ENCODE data around the genes PLEKHD1 and SUSD6.

GRCh38 chr14:68392291-68393116, 400.4 kb downstream of the ZFP36L1 start:
- RRBS, result no CpG with 5 or more reads among the region's 8 CpGs

DNA sequence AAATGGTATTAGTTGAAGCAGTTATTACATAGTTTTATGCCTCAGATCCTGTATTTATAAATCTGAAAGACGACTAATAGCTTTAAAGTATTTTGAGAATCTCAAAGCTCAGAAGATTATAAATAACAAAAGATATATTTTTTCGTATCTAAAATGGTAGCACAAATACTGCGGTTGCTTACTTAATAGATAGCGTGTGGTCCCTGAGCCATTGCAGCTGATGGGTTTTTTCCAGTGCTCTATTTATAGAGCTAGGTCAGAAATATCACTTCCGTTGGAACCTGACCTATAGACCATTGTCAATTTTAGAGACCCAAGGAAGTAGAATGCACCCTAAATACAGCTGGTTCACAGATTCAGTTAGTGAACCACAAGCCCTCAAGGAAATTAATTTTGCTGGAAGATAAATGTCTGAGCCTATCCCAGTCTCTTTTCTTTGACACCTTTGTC, 391.1 kb downstream of the ZFP36L1 start:
- RRBS, result no CpG with 5 or more reads among the region's 5 CpGs

GRCh38 chr14:68562824-68564080, 229.6 kb downstream of the ZFP36L1 start:
- RRBS, result no CpG with 5 or more reads among the region's 28 CpGs

DNA sequence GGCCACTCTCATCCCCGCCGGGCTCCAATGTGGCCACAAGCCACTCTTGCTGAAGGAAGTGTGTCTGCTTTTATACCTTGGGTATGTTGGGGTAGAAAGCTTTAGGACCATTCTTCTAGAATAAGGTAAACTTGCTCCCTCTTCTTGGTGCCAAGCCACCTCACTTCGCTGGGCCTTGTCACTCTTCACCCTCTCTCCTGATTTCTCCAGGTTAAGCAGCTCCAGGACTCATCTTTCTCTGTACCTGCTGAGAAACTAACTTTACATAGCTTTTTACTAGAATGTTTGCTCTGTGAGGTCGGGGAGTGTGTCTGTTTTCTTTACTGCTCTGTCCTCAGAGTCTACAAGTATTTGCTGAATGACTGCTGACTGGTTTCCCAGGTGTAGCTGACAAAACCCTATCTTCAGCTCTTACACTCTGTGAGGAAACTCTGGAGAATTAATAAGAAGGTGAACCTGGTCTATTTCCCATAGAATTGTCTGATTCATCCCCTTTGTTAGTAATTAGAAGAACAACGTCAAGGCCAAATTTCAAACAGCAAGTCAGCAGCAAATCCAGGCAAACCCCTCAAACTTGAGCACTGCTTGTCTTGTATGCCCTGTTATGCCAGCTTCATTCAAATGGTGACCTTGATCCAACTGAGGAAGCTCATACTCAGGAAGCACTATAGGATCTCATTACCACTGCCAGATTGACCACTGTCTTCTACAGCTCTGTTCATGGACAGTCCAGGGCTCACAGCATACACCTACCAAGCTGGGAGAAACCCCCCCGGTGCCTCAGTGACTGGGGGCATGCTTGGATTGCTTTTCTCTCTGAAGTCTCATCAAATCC, 226.8 kb downstream of the ZFP36L1 start:
- RRBS, result no CpG with 5 or more reads among the region's 6 CpGs

DNA sequence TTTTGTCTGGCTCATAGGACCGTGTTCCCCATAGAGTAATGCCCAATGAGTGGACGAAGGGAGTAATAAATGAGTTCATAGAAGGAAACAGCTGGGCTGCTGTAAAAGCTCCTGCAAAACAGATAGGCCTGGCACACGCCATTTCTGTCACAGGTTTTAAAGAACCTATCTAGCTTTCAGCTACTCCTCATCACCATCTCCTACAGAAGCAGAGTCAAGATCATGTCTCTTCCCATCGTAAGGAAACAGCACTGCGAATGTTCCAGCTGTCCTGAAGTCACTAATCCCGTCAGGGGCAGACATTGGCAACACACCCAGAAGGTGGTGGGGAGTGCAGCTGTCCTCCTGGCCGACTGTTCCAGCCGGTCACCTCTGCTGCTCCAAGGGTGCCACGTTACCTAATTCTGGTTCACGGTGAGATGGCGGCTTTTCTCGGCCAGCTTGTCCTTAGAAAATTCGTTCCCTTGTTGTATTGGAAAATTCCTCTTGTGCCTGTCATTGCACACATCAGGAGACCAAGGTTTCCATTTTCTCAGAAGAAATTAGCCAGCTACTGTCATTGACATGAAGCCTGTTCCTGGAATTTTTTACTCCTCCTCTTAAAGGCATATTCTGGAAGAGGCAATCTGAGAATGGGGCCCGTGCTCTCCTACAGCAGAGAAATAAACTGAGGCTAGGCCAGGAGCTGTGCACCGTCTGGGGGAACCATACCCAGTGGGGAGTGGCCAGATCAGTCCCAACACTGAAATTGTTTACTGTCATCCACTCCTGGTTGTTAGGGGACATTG, 196.1 kb downstream of the ZFP36L1 start:
- RRBS, result no CpG with 5 or more reads among the region's 15 CpGs

GRCh38 chr14:68603528-68604201, 189.2 kb downstream of the ZFP36L1 start:
- RRBS, result 86% methylated on average over 2 of the region's 22 CpGs

GRCh38 chr14:68626884-68627770, 165.7 kb downstream of the ZFP36L1 start:
- RRBS, result no CpG with 5 or more reads among the region's 7 CpGs

- RRBS, result no CpG with 5 or more reads among the region's 11 CpGs
Observed at GRCh38 chr14:68652039-68652454, 140.8 kb downstream of the ZFP36L1 start.

GRCh38 chr14:68788228-68788626, 4.6 kb downstream of the ZFP36L1 start:
- RRBS, result no CpG with 5 or more reads among the region's 6 CpGs

DNA sequence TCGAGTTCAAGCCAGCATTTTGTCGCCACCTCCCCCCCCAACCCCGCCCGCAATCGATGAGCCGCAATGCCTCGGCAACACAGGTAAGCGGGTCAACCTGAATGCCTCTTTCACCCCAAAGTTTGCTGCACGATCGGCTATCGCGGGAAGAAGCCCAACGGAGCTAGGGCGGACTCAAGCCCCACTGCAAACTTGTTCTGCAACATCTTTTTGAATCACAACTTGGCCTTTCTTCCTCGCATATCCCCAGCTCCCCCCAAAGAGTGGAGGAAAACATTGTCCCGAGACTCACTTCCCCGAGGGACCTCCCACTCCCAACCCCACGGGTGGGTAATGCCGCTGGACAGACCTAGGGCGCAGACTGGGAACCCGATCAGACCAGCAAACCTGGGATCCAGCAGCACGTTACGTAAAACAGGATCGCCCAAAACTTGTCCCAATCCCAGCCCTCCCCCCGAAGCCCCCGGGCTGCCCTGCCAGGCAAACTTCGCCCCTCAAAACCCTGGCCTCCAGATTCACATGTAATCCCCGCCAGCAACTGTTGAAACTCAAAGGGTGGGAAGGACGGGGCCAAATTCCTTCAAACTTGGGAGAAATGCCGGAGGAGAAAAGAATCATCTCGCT, 601 bp downstream of the ZFP36L1 start:
- RRBS, result no CpG with 5 or more reads among the region's 31 CpGs

DNA sequence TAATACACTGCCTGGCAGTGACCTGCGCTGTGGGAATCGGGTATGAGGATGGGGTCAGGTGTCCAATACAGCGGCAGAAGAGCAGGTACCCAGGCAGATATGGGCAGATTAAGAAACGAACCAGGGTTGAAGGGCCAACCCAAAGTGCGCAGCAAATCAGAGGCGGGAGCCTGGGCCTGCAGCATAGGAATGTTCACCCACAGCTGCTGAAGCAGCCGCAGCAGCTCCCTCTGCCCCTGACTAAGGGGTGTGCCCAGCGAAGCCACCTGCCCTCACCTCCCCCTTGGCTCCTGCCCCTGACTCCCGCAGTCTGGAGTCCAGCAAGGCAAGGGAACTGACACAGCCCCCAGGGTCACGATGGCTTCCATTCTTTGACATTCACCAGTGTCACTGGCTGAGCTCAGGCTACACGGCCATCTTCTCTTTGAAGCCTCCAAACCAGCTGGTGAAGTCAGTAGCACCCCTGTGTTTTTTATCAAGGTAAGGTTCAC, 27.2 kb upstream of the ZFP36L1 start:
- RRBS, result no CpG with 5 or more reads among the region's 11 CpGs

DNA sequence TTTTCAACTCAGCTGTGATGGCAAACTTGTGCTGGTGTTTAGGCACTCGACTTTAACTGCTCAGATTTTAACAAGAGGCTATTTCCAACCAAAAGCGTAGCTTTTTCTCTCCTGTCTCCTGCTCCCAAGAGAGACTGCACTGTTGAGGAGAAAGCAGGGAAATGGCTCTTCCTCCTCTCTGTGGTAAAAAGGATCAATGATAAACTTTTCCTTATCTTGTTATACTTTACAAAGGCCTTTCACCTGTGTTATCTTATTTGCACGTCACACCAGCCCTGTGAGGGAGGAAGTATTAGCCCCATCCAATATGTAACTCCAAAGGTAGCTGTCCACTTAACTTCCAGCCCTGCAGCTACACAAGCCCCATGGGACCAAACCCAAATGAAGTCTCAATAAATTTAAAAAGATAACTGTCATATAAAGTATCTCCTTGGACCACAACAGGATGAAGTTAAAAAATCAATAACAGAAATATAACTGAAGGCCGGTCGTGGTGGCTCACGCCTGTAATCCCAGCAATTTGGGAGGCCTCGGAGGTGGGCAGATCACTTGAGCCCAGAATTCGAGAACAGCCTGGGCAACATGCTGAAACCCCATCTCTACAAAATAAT, 32.9 kb upstream of the ZFP36L1 start:
- RRBS, result no CpG with 5 or more reads among the region's 8 CpGs

DNA sequence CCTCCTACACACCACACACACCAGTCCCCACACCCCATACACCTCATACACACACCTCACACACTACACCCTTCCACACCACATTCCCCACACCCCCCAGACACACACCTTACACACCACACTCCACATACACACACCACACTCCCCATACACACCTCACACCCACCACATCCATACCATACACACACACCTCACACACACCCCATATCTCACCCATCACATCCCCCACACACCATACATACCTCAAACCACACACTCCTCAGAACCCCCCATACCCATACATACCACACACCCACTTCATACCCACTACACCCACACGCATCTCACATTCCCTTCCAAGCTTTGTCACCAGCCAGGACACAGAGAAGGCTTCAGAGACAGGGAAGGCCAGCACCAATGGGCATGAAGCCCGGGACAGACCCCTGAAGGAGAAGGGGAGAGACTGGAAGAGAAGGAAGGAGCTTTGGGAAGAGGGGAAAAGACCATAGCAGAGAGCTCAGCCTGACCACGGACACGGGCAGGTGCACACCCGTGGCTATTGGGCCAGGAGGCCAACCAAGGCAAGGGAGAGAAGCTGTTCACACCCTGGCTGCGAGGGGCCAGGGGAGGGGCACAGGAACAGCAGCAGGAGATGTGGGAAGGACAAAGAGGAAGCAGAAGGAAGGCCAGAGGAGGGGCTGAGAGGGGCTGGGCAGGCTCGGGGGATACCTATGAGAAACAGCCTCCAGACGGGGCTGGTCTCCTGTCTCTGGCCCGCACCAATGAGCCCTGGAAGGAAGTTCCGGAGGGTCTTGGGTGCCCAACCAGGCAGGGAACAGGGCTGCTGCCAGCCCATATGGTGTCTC, 79.5 kb downstream of the ACTN1 start:
- RRBS, result no CpG with 5 or more reads among the region's 10 CpGs

GRCh38 chr14:68955182-68956209, 23.6 kb downstream of the ACTN1 start:
- RRBS, result no CpG with 5 or more reads among the region's 15 CpGs

DNA sequence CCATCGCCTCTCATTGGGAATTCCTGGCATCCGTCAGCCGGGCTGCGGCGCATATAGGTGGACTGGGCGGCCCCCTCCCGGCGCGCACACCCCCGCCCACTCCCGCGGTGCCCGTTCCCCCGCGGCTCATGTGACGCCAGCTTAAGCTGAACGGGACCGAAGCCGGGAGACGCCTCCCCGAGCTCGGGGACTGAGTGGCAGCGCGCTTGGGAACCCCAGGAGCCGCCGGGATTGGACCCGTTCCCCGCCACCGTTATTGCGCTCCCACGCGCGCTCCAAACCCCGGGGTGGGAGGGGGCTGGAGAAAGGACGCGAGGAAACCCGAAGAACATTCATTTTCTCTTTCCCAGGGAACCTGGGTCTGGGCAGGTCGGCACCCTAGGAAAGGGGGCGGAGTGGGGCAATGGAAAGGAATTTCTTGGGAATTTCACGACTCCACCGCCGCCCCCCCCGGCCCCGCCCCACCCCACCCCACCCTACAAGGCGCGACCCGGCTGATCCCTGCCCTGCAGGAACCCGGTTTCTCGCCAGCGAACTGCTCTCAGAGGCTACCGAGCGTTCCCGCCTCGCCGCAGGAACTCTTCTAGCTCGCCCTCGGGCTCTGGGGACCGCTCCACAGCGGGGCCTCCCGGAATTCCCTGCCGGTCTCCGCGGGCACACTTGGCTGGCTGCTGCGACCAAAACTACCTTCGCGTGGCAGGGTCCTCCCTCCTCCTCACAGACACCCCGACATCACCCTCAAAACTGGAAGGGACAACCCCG, 495 bp upstream of the ACTN1 start:
- RRBS, result 2% methylated on average over 40 of the region's 68 CpGs

- RRBS, result under 1% methylated on average over 21 of the region's 72 CpGs
Observed at GRCh38 chr14:69151157-69152250, 1.4 kb downstream of the DCAF5 start.

DNA sequence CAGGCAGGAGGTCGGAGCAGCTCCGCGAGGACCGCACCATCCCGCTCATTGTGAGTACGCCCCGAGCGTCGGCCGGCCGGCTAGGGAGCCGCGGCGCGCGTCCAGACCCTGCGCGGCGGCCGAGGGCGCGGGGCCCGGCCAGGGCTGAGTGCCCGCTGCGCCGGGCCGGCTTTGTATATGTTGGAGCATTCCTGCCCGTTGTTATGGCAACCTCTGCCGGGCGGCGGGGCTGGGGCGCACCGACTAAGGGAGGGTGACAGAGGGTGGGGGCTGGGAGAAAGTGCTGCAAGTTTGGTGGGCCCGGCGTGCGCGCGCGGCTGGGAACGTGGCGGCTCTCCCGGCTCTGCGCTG, 435 bp downstream of the GALNT16 start:
- RRBS, result 1% methylated on average over 35 of the region's 43 CpGs

DNA sequence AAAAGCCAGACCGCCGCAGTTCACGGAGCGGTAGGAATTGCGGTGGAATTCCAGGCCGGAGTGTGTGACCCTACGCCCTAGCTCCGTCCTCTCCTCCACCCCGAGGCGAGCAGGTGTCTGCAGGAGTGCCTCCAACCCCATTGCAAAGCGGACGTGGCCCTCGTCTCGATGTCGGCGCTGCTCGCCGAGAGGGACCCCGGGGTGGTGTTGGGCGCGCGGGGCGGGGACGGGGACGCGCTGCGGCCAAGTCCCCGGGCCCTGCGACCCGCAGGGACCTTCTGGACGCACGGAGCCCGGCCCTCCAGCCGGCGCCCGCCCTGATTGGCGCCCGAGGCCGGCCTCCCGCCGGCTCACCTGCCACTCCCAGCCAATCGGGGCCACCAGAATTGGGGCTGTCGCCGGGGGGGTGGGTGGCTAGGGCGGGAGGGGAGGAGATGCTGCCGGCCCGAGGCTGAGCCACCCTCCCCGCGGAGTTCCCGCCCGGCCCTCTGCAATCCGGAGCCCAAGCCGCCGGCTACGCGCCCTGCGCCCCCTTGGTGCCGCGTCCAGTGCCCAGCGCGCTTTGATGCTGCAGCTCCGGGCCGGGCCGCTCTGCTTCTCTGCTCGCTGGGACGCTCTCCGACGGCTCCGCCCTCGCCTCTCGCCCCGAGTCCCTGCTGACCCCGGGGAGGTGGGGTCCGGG, at the start of gene PLEKHD1:
PLEKHD1 (plus strand) TSS at position 470 of the 682 bp plus-strand sequence.
- RRBS, result 3% methylated on average over 46 of the region's 74 CpGs

DNA sequence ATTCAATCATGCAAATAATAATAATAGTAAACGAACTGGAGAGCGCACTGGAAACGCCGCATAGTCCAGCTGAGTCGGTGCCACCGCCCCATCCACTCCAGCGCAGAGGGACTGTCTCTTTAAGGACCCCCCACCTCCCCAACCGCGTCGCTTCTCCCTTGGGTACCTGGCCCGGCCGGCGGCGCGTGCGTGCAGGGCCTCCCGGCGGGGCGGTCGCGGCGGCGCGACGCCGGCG, 213 bp upstream of the SUSD6 start:
- RRBS, result no CpG with 5 or more reads among the region's 27 CpGs

DNA sequence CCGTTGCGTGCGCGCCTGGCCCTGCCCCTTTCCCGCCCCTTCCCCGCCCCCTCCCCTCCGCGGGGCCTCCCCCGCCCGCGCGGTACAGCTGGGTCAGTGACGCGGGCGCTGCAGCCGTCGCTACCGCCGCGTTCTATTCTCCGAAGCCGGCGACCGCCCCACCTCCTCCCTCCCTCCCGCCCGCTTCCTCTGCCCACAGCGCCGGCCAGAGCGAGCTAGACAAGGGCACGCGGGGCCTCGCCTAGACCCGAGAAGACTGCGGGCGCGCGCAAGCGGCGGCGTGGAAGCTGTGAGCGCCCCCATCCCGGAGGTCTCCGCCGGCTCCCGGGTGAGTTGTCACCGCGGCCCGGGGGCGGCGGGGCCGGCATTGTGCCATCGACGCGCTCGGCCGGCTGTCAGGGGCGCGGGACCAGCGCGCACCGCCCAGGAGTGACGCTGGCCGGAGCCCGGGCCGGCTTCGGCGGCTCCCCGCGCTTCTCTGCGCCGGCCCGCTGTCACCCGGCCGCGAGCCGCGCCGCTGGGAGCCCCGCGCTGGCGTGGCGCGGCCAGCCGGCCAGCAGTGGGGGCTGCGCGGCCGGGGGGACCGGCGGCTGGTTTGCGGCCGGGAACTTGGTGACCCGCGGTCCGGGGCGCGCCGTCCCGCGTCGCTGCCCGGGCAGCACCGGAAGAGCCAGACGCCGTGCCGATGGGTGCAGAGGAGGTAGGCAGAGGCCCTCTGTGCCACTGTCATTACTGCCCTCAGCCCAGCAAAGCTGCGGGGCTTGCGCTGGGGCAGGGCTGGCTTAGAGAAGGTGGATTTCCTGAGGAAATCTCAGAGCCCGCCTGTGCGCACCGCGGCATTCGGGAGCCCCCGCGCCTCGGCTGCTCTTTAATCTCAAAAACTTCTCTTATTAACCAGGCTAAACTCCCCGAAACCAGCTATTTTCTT, at the start of gene SUSD6:
SUSD6 (plus strand) TSS at position 96 of the 928 bp plus-strand sequence.
- RRBS, result 1% methylated on average over 34 of the region's 116 CpGs

All from foreskin fibroblast (primary cell).